RPMI7951 (cell line): ENCODE data around the gene PTPRN2.

DNA sequence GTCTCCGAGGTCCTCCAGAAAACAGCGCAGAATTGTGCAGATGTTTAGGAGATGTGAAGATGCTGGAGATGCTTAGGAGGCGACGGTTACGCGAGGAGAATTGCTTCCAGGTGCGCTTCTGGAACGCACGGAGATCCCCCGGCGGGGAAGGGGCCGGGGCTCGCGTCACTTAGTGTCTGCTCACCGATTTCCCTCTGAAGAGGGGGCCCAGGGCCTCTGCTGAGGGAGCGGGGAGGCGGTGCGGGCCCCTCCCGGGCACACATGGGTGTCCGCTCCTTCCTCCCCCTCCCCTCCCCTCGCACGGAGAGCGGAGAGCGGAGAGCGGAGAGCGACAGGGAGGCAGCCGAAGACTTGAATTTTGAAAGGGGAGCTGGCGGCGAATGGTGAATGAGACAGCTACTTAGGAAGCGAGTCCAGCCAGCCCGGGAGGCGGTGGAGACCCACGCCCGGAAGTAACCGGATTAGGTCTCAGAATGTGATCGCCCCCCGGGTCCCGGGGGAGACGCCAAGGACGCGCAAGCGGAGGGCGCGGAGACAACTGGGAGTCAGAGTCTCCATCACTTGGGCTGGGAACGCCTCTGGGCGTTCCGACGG, 8.7 kb upstream of the EN2 start:
- RAMPAGE, long total RNA, result no peak

DNA sequence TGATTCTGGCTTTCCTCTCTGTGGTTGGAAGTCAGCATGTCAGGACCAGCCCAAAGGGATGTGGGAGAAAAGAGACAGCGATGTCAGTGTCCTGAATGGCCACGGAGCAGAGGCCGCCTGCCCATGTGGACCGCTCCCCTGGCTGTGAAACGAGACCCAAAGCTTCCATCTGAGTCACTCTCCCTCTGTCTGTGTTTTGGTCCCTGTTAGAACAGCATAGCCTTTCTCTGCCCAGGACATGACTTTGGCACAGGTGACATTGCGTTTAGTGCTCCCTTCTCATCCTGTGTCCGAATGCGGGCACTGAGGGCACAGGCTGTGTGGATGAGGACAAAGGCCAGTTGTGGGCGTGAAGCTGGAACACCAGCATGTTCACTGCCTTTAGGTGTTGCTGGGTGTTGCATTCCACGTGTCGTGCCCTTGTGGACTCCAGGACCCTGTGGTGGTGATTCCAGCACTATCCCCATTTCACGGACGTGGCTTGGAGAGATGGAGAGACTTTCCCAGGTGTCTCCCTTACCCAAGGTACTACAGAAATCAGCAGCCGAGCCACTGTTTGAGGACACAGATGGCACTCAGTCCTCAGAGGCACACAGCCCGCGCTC, 738 bp upstream of the CNPY1 start:
- RAMPAGE, long total RNA, result no peak

- RAMPAGE, long total RNA, result no peak
Measured at GRCh38 chr7:155713643-155714565, 69.4 kb downstream of the RBM33 start.

- RAMPAGE, long total RNA, result no peak
Measured at GRCh38 chr7:155741614-155742370, 70.5 kb downstream of the SHH start.

- RAMPAGE, long total RNA, result no peak
Measured at GRCh38 chr7:155890030-155890665, 77.9 kb upstream of the SHH start.

- RAMPAGE, long total RNA, result no peak
Measured at GRCh38 chr7:156606248-156606573, 34.4 kb upstream of the RNF32 start.

DNA sequence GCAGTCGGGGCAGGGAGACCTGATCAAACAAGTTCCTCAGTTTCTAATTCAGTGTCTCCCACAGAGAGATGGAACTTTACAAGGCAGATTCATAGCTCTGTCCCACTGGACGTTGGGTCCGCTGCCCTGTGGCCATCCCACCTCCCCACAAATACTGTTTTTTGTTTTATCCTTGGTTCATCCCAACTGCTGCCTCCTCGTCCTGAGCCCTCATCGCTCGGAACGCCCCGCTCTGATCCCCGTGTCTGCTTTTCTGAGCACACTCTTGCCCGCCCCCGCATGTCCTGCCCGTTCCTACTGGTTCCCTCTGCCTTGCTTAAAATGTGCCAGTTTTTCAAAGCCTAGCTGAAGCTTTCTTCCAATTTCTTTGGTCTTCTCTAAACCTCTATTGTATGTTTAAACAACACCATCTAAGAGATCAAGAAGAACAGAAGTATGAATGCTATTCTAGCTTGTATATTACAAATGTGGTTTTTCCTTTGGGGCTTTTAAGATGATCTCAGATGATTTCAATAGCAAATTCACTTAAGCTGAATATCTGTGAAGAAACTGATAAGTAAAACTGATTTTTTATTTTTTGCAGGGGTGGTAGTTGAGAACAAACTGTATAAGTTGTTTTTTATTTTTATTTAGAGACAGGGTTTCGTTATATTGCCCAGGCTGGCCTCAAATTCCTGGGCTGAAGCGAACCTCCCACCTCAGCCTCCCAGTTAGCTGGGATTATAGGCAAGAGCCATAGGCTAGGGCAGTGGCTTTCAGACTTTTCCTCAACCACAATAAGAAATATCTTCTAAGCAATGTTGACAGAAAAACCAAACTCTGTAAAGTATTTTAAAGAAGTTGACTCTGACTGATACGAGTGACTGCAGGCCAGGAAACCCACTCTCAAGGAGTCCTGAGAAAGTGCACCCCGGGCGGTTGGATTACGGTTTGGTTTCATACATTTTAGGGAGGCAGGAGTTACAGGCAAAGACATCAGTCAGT, 19.6 kb downstream of the RNF32 start:
- RAMPAGE, long total RNA, result no peak

DNA sequence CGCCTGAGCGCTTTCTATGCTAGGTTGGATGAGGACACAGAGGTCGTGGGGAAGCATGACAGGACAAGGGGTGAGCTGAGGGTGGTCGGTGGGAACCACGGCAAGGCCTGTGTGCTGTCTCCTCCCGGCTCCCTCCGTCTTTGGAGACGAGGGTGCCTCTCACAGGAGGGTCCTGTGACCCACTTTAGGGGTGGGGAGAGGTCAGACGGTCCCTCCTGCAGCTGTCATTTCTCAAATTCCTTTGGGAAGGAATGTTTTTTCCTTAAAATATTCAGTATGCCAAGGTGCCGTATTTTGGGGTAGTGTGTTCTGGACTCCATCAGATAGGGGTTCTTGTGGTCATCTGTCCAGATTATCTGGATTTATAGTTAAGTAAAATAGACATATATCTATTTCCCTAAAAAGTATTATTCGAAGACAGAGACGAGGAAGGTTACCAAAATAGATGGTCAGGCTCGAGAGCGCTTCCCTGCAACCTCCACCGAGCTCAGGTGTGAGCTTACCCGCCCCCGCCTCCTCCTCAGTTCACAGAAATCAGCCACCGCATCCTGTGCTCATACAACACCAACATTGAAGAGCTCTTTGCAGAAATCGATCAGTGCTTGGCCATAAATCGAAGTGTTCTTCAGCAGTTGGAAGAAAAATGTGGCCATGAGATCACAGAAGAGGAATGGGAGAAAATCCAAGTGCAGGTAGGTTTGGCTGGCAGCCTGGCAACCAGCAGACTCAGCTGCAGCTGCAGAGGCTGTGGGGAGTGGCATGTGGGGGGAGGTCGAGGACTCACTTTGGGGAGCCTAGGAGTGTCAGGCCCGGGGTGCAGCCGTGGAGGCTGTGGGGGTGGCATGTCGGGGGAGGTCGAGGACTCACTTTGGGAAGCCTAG, 34.8 kb downstream of the RNF32 start:
- RAMPAGE, long total RNA, result no peak

DNA sequence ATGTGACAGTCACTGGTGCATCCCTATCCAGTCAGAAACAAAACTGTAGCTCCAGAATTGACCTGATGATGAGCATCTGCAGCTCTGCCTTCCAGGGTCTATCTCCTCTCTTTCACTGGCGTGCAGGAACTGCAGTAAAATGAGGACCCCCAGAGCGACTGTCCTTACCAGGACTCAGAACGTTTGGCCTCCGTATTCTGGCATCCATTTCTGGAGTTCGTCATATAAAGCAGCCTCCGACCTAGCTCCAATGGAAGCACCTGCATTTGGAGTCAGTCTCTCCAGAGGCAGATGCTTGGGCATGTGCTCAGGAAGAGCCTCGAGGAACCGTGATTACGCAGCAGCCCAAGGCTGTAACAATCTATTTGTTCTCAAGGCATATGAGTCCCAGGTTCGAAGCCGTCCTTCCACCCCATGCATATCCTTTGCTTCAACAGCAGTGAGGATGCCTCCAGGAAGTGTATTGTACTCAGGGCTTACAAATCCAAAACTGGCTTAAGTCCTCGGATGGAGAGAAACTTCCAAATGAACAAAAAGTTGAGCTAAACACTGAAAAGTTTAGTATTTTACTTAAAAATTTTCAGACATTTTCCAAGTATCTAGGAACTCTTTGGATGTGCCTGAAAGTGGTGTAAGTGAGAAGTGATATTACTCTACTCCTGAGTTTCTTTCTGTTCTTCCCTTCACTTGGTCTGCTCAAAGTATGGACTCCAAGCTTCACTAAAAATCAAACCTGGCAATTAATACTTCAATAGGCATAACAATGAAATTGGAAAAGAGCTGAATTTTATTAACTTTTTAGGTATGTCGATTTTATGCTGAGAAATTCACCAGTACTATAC, 41.3 kb downstream of the RNF32 start:
- RAMPAGE, long total RNA, result no peak

- RAMPAGE, long total RNA, result no peak
Measured at GRCh38 chr7:157010961-157011591, 613 bp upstream of the MNX1 start.

DNA sequence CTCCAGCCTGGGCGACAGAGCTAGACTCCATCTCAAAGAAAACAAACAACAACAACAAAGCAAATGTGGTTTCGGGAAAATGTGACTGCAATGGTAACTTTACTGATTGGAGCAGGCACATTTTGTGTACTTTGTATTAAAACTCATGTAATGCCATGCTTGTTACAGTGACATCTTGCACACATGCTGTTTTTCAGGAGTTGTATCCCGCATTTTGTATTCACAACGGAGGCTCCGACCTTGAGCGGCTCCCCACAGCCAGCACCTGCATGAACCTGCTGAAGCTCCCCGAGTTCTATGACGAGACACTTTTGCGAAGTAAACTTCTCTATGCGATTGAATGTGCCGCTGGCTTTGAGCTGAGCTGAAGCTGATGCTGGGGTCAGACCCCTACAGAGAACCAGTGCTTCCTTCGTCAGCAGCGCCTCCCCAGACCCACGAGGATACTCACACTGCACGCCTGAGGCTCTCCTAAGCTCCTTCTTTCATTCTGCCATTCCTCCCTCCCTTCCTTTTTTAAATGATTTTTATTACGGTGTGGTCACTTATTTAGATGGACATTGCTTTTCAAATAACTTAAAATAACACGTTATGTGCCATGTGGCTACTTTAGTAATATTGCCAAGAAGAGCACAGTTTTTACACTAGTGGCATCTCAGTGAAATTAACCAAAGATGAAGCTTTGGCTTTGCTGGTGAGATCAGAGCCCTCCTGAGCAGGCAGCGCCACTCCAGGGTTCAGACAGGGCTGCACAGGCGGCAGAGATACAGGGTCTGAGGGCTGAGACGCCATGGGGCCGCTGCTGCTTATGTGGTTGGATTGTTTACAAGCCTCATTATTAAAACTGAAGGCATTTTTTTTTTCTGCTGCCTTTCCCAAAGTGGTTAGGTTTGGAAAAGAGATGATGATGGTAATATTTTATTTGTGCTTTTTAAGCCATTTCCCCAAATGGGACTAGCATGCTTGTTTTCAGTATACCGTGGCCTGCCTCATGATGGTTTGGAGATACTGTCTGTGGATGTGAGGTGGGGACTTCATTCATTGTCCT, 69.1 kb upstream of the DNAJB6 start:
- RAMPAGE, long total RNA, result no peak

DNA sequence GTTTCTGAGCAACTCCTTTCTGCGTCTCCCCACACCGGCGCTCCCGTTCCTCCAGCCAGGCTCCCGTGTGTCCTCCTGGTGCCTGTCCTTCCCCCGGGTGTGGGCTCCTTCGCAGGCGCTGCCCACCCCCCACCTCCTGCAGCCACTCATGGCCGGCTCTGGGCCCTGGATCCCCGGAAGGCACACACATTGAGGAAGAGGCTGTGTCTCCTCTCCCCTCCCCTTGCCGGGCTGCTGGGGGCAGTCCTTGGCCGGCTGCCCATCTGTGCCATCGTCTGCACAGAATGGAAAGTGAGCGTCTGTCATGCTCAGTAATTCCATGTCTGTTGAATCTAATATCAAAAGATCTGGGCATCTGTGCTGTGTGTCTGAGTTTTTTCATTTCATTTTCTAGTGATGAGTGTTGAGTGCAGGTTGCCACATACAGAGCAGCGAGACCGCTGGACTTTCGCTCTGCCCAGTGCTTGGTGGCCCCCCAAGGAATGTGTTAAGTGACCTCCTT, 59.6 kb upstream of the DNAJB6 start:
- RAMPAGE, long total RNA, result no peak

DNA sequence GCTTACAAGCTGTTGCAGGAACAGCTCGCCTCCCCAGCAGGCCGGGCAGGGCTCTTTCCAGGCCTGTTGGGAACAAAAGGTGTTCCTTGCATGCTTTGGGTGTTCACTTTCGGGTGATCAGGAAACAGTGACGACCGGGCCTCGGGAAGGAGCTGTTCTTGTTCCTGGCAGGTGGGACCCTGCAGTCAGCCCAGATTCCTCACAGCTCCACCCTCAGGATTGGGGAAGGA, 50.7 kb upstream of the DNAJB6 start:
- RAMPAGE, long total RNA, result no peak

- RAMPAGE, long total RNA, result no peak
Measured at GRCh38 chr7:157309864-157310655, 26.7 kb upstream of the DNAJB6 start.

- RAMPAGE, long total RNA, result no peak
Measured at GRCh38 chr7:157359677-157360265, 23.0 kb downstream of the DNAJB6 start.

- RAMPAGE, long total RNA, result no peak
Measured at GRCh38 chr7:157397478-157398299, 60.9 kb downstream of the DNAJB6 start.

DNA sequence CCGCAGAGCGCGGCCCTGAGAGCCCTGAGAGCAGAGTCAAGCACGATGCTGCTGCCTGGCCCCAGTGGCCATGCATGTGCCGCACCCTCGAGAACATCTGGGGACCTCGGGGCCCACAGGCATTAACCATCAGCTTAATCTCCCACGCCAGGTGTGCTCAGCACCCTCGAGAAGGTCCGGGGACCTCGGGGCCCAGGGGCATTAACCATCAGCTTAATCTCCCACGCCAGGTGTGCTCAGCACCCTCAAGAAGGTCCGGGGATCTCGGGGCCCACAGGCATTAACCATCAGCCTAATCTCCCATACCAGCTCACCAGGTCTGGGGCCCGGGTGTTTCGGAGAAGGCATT, 163.0 kb downstream of the PTPRN2 start:
- RAMPAGE, long total RNA, result no peak

- RAMPAGE, long total RNA, result no peak
Measured at GRCh38 chr7:158508155-158508714, 79.4 kb downstream of the PTPRN2 start.

DNA sequence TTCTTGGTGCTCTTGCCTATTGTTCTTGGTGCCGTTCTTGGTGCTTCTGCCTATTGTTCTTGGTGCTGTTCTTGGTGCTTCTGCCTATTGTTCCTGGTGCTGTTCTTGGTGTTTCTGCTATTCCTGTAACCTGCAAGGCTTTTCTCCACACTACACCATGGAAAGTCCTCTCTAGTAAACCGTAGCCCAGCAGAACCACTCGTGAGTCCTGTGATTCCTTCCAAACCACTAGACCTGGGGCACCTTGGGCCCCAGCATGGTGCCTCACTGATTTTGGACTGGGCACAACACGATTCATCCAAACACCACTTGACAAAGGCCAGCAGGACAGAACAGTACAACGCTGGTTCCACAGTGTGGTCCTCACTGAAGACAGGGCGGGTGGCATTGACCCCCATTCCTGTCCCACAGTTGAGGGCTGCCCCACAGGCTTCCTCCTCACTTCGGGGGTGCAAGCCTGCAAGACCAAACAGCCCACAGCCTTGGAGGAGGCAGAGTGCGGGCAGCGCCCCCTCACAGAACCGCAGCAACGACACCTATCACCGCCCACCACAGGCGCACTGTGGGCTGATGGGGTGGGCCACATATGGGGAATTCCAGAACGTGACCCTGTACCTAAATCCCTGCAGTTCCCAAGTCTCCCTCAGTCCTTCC, 70.7 kb downstream of the PTPRN2 start:
- RAMPAGE, long total RNA, result no peak

DNA sequence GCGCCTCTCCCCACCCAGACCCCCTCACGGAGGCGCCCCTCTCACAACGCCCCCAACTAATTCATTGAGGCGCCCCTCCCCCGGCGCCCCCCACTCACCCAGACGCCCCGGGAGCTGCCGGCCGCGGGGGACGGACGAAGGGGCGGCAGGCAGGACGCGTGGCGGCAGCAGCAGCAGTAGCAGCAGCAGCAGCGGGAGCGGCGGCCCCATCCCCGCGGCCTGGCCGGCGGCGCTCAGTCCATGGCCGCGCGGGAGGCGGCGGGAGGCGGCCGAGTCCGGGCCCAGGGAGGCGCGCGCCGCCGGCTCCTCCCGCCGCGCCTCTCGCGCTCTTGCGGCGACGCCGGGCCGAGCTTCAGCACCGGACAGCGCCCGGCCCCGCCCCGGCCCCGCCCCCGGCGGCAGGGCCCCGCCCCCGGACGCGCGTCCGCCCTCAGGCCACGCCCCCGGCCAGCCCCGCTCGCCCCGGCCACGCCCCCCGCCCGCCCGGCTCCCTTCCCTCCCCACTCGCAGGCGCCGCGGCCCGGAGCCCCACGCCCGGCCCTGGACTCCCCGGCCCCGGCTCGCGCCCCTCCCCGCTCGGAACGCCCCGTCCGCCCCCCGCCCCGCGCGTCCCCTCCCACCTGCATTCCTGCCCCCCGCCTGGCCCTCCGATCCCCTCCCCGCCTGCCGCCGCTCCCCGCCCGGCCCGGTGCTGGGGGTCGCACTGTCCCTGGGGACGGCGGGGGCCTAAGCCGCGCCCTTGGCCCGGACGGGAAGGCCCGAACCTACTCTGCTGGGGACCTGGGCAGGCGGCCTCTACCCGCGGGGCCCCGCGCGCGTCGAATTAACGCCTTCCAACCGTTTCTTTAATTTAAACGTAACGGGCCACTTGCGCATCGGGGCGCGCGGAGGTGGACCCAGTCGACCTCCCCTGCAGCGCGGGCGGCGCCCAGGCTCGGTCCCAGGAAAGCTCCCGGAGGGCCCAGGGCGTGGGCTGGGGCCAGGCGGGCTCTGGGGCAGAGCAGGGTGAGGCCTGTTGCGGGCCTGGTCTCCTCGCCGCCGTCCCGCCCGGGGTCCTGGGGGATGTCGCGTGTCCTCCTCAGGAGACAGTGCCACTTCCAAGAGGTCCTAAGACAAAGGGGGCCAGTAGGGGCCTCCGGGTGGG, at the start of gene PTPRN2:
Gene PTPRN2 (minus strand): TSS at position 364 of the 1,144 bp plus-strand sequence.
- RAMPAGE, long total RNA, result no peak